Esophagus squamous epithelium (tissue), 4 donors: ENCODE results near the gene MAST4.

- PRO-cap = no peak
- RAMPAGE, long total RNA, 4 experiments = no peak in any of the 4 experiments
Measured at GRCh38 chr5:60248800-60249116, 355.2 kb upstream of the PDE4D start.

DNA sequence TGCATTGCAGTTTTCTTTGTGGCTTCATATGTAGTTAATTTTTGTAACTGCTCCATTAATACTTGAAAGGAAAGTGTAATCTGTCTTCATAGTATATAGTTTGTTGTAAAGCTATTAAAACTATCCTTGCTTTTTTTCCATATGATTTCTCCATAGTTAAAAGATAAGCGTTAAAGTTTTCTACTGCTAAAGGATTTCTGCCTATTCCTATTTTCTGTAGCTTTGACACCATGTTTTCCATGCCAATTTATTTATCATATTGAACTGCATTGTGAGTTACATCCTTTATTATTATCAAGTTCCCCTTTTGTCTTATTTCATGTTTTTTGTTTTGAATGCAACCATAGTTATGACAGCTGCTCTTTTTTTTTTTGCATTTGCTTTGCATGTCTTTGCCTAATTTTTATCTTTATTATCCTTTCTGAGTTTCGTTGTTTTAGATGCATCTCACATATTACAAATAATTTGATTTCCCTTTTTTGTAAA, 161.6 kb downstream of the DEPDC1B start:
- PRO-cap = no peak
- RAMPAGE, long total RNA, 4 experiments = no peak in any of the 4 experiments

DNA sequence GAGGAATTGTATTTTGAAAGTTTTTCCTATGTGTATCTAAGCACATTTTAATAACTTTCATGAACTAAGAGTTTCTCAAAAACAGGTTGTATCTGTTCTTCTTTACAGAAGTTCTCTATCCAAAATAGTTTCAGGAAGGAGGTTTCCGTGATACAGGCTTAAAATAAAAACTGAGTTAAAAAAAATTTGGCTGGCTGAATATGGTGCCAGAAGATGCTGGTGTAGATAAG, 49.9 kb upstream of the SMIM15 start:
- PRO-cap = no peak
- RAMPAGE, long total RNA, 4 experiments = no peak in any of the 4 experiments

DNA sequence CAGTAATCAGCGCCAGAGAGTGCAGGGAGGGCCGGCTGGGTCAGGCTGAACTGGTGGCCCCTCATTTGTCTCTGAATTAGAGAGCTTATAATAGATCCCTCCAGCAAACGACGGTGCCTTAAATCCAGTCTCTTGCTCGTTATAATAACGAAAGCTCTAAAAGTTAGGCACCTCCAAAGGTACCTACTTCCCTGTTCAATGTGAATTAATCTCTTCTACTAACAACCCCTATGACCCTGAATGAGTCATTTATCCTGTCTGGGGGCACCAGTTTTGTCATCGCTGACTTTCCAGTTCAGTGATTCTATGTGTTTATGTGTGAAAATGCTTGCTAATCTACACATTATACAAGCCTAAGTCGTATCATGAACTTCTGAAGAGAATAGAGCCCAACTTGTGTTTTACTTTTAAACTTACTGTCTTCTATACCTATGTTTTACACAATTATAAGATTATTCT, 2.3 kb upstream of the ZSWIM6 start:
- PRO-cap = no peak
- RAMPAGE, long total RNA, 4 experiments = no peak in any of the 4 experiments

DNA sequence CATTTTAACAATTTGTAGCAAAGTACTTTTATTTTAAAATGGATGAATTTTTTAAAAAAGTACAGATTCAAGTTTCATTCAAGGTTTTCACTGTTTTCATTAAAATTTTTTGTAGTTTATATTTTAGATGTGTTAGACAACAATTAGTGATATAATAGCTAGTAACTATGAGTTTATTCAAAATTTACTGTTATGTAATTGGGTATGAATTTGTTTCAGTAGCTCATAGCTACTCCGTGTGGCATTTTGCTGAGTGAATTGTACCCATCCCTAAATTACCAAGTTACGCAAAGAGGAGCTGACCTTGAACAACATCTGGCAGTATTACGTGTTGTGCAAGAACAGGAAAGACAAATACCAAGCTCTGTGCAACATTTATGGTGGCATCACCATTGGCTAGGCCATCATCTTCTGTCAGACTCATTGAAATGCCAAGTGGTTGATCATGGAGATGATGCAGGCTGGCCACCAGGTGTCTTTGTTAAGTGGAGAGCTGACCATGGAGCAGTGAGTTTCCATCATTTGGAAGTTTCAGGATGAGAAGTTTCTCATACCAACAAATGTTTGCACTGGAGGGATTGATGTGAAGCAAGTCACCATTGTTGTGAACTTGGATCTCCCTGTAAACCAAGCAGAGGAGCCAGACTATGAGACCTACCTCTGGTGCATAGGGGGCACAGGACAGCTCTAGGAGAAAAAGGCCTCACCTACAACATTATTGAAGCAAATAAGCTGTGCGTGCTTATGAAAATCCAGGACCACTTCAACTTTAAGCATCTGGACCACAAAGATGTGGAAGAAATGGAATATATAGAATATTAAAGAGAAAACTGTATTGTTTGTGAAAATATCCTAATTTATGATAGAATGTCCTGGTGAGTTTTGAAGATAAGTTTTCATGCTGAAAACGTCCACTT, 15.1 kb downstream of the ZSWIM6 start:
- PRO-cap = no peak
- RAMPAGE, long total RNA, 4 experiments = no peak in any of the 4 experiments

DNA sequence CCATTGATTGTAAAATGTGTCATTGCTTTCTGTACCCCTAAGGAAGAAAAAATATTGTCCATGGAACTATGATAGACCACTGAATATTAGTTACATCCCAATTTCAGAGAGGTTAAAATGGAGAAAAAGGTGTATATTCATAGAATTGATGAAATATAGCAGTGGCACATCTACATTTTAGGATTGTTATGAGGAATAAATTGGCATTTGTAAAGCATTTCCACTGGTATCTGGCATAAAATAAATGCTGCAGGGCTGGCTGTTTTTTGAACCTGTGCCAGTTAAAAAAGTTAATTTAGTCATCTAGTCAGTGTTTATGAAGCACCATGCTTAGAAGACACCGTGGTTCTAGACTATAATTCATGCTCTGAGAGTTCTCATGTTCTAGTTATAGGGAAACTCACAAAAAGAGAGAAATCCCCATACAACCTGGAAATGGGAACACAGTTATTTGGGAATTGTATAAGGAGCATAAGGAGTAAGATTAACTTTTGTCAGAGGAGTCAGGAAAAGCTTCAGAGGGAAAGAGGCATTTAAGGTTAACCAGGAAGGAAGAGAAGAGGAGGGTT, 93.2 kb downstream of the ZSWIM6 start:
- PRO-cap = no peak
- RAMPAGE, long total RNA, 4 experiments = no peak in any of the 4 experiments

DNA sequence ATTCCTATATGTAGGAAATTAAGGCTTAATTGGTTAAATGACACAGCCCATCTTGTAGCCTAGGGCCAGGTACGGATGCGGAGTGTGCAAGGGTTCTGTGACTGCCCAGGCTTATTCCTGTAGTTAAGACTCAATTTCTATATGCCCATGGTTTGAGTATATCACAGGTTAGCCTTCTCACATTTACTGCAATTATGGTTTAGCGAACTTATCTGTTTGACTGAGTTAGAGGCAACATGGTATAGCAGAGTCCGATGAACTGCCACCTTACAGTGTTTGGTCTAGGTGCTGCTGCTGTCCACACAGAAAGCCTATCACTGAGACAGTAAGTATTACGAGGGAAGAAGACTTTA, 109.5 kb downstream of the ZSWIM6 start:
- PRO-cap = no peak
- RAMPAGE, long total RNA, 4 experiments = start-site peak on the plus strand in 1 of 4 experiments, centred at position 265 of the sequence, 11 reads per replicate

DNA sequence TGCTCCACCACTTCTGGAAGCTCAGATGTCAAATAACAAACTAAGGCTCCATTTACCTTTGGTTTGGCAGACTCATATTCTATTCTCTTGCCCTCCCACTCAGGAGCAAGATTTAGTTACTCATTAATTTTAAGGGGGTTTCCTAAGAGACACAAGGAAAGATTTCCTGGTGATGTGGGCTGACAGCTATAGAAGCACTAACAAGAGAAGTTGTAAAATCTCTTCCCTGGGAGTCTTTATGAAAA, 37.7 kb upstream of the KIF2A start:
- PRO-cap = no peak
- RAMPAGE, long total RNA, 4 experiments = no peak in any of the 4 experiments

- PRO-cap = no peak
- RAMPAGE, long total RNA, 4 experiments = no peak in any of the 4 experiments
Measured at GRCh38 chr5:64750166-64751484, 17.9 kb downstream of the SREK1IP1 start.

- PRO-cap = no peak
- RAMPAGE, long total RNA, 4 experiments = no peak in any of the 4 experiments
Measured at GRCh38 chr5:64800022-64800576, 31.4 kb downstream of the CWC27 start.

DNA sequence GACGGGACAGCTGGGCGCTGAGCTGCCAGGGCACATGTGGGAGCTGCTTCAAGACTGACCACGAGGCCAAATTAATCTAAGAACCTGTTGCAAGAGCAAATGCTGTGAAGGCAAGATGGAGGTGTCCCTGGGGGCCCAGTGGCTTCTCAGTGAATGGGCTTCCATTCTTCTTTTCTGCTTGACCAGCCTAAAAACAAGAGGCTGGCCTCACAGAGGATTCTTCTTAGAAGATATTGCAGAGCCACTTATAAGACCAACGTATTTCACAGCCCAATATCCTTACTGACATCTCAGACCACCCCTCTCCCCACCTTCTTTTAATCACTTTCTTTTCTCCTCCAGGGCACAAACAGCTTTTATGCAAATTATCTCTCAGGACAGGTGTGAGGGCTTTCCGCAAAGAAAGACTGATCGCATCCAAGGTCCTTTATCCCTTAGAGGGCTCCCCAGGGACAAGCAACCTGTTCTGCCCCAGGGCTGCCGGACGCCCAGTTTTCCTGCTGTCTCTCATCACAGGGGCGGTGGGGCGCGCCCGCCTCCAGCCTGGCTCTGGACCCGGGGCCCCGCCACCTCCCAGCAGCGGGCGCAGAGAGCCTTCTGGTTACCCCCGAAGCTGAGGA, 265.9 kb downstream of the CWC27 start:
- PRO-cap = no peak
- RAMPAGE, long total RNA, 4 experiments = no peak in any of the 4 experiments

- PRO-cap = no peak
- RAMPAGE, long total RNA, 4 experiments = no peak in any of the 4 experiments
Measured at GRCh38 chr5:65721089-65721284, 922 bp downstream of the SGTB start.

GRCh38 chr5:65978080-65978524, 51.7 kb downstream of the ERBIN start:
- PRO-cap = no peak
- RAMPAGE, long total RNA, 4 experiments = no peak in any of the 4 experiments

- PRO-cap = no peak
- RAMPAGE, long total RNA, 4 experiments = no peak in any of the 4 experiments
Measured at GRCh38 chr5:66083889-66084263, 60.2 kb upstream of the SREK1 start.

DNA sequence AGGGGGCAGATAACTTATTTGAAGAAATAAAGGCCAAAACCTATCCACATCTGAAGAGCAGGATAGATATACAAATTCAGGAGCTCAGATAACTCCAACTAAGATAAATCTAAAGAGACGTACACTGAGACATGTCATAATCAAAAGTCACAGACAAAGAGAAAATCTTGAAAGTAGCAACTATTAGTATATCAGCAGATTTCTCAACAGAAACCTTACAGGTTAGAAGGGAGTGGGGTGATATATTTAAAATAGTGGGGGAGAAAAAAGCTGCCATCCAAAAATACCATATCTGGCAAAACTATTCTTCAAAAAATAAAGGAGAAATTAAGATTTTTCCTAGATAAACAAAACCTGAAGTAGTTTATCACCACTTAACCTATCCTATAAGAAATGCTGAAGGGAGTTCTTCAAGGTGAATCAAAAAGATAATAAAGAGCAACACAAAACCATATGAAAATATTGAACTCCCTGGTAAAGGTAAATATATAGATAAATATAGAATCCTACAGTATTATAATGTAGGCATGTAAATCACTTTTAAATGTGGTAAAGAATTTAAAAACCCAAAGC, 45.1 kb upstream of the SREK1 start:
- PRO-cap = no peak
- RAMPAGE, long total RNA, 4 experiments = no peak in any of the 4 experiments

- PRO-cap = no peak
- RAMPAGE, long total RNA, 4 experiments = no peak in any of the 4 experiments
Measured at GRCh38 chr5:66101056-66101680, 42.9 kb upstream of the SREK1 start.

- PRO-cap = no peak
- RAMPAGE, long total RNA, 4 experiments = no peak in any of the 4 experiments
Measured at GRCh38 chr5:66180740-66181106, 36.6 kb downstream of the SREK1 start.

- PRO-cap = no peak
- RAMPAGE, long total RNA, 4 experiments = no peak in any of the 4 experiments
Measured at GRCh38 chr5:66333145-66333559, 189.1 kb downstream of the SREK1 start.

GRCh38 chr5:66368794-66369206, 224.7 kb downstream of the SREK1 start:
- PRO-cap = no peak
- RAMPAGE, long total RNA, 4 experiments = no peak in any of the 4 experiments

GRCh38 chr5:66595859-66596871, at the start of gene MAST4:
Gene MAST4 (plus strand): TSS chr5:66596393.
- PRO-cap = bidirectional peak, plus-strand start at chr5:66596362, minus-strand start at chr5:66596202
- RAMPAGE, long total RNA, 4 experiments = no peak in any of the 4 experiments